Tibial nerve (tissue), 3 donors: ENCODE measurements around the gene SCARF1.

DNA sequence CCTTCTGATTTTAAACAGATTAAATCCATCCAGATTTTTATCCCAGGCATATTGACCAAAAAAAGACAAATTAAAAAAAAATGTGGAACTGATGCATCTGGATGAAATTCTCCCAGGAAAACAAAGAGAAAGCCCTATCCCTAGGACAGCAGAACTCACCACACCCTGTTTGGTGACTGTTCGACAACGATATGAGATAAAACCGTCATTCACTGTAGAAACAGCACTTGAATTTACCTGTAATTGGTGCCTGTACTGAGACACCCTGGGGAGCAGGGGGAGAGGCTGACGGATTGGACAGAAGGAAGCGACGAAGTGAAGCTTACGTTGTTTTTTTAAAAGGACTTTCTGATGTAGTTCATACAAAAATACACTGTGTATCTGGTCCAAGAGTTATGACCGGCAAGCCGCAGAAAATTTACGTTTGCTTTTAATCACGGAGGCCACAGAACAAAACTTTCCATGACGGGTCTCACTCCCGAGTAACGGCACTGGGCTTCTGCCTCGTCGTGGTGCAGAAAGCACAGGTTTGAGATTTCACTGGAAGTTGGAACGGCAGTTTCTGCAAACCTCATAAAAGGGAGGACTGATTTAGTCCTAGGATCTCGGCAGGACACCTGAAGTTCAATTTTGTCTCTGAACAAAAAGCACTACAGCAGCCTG is 9.7 kb downstream of the NXN start:
- PRO-cap = no peak
- RAMPAGE, long total RNA, 3 experiments = no peak in any of the 3 experiments

- PRO-cap = no peak
- RAMPAGE, long total RNA, 3 experiments = no peak in any of the 3 experiments
Observed at GRCh38 chr17:1053121-1054280, 56.6 kb downstream of the TIMM22 start.

DNA sequence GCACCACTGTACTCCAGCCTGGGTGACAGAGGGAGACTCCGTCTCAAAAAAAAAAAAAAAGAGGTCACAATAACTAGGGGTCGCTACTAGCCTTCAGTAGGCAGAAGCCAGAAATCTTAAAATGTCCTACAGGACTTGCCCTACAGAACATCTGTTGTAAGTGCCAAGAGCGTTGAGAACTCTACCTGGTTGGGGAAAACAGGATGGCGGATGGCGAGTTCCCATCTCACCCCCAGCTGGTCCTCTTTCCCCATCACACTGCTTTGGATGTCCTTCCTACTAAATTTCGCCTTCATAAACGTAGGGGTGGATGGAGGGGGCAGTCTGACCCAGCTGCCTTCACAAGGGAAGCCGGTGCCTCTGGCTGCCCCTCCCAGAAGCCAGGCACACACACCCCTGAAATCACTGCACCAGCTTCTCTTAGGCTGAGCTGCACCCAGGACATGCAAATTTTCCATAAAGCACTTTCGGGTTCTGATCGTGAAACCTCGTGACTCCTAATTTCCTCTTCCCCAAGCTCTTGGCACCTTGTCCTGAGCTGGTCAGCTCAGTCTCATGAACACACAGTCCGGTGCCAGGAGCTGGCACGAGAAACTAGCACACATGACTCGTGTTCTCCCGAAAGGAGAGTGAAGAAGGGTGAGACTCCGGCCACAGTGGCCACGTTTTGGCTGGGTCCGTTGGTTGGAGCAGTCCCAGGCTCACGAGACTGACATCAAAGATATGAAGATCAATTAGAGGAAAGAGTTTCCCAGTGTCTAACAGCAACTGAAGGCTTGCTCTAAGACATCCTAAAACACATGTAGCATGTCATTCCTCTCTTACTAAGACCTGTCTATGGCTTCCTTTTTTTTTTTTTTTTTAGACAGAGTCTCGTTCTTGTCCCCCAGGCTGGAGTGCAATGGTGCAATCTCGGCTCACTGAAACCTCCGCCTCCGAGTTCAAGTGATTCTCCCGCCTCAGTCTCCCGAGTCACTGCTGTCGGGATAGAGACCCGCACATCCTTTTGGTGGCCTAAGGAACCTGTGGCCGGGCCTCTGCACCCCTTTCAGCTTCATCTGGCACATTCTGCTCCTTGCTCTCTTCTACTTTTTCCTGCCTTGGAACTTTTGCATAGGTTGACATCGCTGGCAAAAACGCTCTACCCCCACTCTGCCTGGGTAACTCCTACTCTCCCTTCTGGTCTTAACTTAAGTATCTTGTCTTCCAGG is 9.1 kb upstream of the ABR start:
- PRO-cap = bidirectional peak, plus-strand start at position 632 of the sequence, minus-strand start at position 335 of the sequence
- RAMPAGE, long total RNA, 3 experiments = no peak in any of the 3 experiments

GRCh38 chr17:1203024-1203412 is 23.2 kb upstream of the ABR start:
- PRO-cap = no peak
- RAMPAGE, long total RNA, 3 experiments = no peak in any of the 3 experiments

DNA sequence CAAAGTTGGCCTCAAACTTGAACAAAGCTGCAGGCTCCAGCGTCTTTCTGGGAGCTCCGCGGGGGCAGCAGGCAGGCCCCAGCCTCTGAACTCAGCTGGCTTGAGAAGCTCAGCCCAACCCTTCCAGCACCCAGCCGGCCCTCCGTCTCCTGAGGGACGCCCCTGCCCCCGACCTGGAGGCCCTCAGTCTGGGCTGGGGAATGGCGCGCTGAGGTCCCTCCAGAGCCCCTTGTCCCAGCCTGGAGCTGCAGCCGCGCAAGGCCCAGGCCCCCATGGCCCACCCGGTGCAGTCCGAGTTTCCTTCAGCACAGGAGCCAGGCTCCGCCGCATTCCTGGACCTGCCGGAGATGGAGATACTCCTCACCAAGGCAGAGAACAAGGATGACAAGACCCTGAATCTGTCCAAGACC is 273 bp downstream of the TRARG1 start:
- PRO-cap = no peak
- RAMPAGE, long total RNA, 3 experiments = no peak in any of the 3 experiments

GRCh38 chr17:1298573-1299066 is 19.2 kb downstream of the TRARG1 start:
- PRO-cap = no peak
- RAMPAGE, long total RNA, 3 experiments = no peak in any of the 3 experiments

DNA sequence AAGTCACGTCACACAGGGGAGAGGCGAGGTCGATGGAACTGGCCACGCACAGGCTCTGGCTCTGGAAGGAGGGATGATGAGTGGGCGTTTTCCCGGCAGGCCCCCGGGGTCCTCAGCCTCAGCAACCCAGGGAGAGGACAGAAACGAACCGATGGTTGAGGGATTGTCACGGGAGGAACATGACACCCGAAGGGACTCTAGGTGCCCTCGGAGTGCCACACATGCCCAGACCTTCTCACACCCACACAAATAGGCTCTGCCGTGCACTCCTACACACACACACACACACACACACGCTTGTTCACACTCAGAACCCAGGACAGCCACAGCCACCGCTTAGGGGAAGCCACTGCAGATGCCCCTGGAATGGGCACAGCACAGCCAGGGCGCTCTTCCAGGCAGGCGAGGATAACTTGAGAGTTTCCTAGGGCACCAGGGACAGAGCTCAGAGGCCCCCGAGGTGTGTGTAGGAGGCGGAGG is 20.8 kb downstream of the TRARG1 start:
- PRO-cap = no peak
- RAMPAGE, long total RNA, 3 experiments = no peak in any of the 3 experiments

GRCh38 chr17:1371117-1371636 is 28.8 kb downstream of the YWHAE start:
- PRO-cap = no peak
- RAMPAGE, long total RNA, 3 experiments = no peak in any of the 3 experiments

DNA sequence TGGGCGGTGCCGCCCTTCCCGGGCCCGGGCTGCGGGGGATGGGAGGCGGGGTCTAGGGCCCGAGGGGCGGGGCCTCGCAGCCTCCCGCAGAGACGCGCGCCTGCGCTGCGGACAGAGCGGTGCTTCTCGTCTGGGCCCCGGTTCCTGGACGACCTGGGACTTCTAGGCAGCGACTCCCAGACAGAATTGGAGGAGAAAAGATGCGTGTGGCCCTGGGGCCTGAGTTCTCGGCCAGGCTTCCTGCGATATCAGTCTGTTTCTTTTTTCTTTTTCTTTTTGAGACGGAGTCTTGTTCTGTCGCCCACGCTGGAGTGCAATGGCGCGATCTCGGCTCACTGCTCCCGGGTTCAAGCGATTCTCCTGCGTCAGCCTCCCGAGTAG is 328 bp upstream of the CRK start:
- PRO-cap = bidirectional peak, plus-strand start at position 89 of the sequence, minus-strand start outside the sequence
- RAMPAGE, long total RNA, 3 experiments = no peak in any of the 3 experiments

- PRO-cap = no peak
- RAMPAGE, long total RNA, 3 experiments = no peak in any of the 3 experiments
Observed at GRCh38 chr17:1463169-1463783, 7.2 kb upstream of the CRK start.

- PRO-cap = bidirectional peak, plus-strand start at chr17:1488217, minus-strand start at chr17:1488071
- RAMPAGE, long total RNA, 3 experiments = start-site peak on the minus strand in 2 of 3 experiments, at chr17:1487880-1488001 at its widest, 24 to 41 reads per replicate
Observed at GRCh38 chr17:1487798-1488935, 4.3 kb downstream of the MYO1C start.

- PRO-cap = bidirectional peak, plus-strand start at chr17:1491821, minus-strand start at chr17:1491678
- RAMPAGE, long total RNA, 3 experiments = start-site peak on the minus strand in 3 of 3 experiments, at chr17:1491619-1491673 at its widest, 34 to 162 reads per replicate
Observed at GRCh38 chr17:1491472-1492495, 702 bp downstream of the MYO1C start.

GRCh38 chr17:1592579-1593738 is 30.4 kb upstream of the PITPNA start:
- PRO-cap = no peak
- RAMPAGE, long total RNA, 3 experiments = no peak in any of the 3 experiments

GRCh38 chr17:1617774-1618187 is 10.9 kb downstream of the SLC43A2 start:
- PRO-cap = no peak
- RAMPAGE, long total RNA, 3 experiments = no peak in any of the 3 experiments

GRCh38 chr17:1626199-1626898 is 2.3 kb downstream of the SLC43A2 start:
- PRO-cap = no peak
- RAMPAGE, long total RNA, 3 experiments = no peak in any of the 3 experiments

- PRO-cap = no peak
- RAMPAGE, long total RNA, 3 experiments = no peak in any of the 3 experiments
Observed at GRCh38 chr17:1628090-1628209, 684 bp downstream of the SLC43A2 start.

- PRO-cap = bidirectional peak, plus-strand start at chr17:1645876, minus-strand start at chr17:1645760
- RAMPAGE, long total RNA, 3 experiments = start-site peak on the minus strand in 1 of 3 experiments, at chr17:1645712-1645802 at its widest, 39 reads per replicate
Observed at GRCh38 chr17:1645579-1646067, at the start of gene SCARF1. Gene SCARF1 (minus strand): TSS chr17:1645732.

GRCh38 chr17:1648066-1649087 is 1.3 kb downstream of the RILP start:
- PRO-cap = bidirectional peak, plus-strand start at chr17:1649236, minus-strand start at chr17:1648896
- RAMPAGE, long total RNA, 3 experiments = no peak in any of the 3 experiments

GRCh38 chr17:1676915-1677688 is 7.6 kb downstream of the PRPF8 start:
- PRO-cap = no peak
- RAMPAGE, long total RNA, 3 experiments = no peak in any of the 3 experiments

GRCh38 chr17:1711579-1712560 is 1.7 kb upstream of the TLCD2 start:
- PRO-cap = no peak
- RAMPAGE, long total RNA, 3 experiments = no peak in any of the 3 experiments